Metastatic Liver Carcinoma in the Lung (tissue), 2 donors: ENCODE results near the gene TMEM132C.

DNA sequence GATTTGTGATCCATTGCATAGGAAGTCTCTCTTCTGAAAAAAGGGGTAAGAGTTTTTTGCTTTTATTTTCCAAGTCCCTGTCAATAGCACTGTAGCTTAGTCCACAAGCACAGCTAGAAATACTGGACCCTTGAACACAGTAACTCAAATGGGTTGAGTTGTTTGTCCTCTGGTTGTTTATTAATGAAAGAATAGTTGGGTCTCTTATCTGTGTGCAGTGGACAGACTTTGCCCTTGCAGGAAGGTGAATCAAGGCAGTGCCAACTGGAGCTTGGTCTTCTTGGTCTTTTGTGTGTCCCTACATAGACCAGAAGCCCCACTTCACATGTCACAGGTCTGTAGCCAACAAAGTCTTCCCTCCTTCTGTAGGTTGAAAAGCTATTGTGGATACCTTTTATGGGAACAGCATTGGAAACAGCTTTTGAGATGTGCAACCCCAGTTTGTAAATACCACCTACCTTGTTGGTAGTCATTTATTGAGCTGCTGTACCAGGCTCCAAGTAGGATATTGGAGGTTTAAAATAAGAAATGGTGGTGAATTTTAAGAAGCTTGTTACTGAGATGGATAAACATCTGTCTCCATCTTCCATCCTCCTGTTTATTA, 201.1 kb downstream of the TMEM132B start:
- PRO-cap, 2 experiments, result peak in 1 of 2 experiments; most common plus-strand start position 231 of the sequence (in 1); most common minus-strand start position 149 of the sequence (in 1)

DNA sequence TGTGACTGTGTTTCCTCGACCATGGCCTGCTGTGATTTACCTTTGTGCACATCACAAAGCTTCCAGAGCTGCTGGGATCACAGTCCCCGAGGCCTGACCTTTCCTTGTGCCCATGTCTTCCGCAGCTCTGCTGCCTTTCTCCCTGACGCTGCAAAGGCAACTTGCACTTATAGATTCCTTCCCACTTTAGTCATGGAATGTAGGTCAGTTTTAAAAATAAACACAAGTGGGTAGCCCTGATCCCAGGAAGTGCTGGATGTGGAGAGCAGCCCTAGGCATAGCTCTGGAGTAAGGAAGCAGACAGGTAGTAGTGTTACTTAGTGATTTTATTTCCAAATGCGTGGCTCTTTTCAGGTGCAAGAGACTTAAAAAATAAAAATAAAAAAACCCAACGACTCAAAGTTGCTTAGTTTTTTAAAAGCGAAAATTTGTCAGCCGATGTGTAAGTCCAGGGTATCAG, 704.8 kb downstream of the TMEM132B start:
- PRO-cap, 2 experiments, result no peak in any of the 2 experiments

DNA sequence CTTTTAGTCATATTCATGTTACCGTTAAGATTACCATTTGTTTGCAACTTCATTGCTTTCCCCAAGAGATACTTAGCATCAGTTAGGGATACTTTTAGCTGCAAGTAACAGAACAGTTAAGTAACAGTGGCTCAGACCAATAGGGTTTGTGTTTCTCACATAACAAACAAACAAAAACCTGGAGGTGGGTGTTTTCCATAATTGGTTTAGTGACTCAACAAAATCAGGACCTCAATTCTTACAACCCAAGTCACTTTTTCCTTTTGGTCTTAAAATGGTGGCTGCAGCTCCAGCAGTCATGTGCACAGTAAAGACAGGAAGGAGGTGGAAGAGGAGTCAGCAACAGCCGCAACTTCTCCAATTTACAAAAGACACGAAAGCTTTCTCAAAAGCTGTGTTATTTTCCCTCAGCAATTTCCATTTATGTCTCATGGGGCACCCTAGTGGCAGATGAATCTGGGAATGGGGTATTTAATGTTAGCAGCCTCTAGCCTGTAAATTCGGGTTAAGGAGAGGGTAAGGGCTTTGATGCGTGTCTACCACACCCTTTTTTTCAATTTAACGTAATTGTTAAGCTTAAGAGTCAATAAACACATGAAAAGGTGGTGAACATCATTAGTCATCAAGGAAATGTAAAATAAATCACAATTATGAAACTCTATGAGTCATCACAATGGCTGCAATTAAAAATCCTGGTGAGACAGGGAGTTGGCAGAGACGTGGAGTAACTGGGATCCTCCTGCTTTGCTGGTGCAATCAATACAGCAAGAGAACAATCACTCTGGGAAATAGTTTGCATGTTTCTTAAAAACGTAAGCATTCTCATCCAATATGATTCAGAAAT, 865.3 kb downstream of the TMEM132B start:
- PRO-cap, 2 experiments, result no peak in any of the 2 experiments

DNA sequence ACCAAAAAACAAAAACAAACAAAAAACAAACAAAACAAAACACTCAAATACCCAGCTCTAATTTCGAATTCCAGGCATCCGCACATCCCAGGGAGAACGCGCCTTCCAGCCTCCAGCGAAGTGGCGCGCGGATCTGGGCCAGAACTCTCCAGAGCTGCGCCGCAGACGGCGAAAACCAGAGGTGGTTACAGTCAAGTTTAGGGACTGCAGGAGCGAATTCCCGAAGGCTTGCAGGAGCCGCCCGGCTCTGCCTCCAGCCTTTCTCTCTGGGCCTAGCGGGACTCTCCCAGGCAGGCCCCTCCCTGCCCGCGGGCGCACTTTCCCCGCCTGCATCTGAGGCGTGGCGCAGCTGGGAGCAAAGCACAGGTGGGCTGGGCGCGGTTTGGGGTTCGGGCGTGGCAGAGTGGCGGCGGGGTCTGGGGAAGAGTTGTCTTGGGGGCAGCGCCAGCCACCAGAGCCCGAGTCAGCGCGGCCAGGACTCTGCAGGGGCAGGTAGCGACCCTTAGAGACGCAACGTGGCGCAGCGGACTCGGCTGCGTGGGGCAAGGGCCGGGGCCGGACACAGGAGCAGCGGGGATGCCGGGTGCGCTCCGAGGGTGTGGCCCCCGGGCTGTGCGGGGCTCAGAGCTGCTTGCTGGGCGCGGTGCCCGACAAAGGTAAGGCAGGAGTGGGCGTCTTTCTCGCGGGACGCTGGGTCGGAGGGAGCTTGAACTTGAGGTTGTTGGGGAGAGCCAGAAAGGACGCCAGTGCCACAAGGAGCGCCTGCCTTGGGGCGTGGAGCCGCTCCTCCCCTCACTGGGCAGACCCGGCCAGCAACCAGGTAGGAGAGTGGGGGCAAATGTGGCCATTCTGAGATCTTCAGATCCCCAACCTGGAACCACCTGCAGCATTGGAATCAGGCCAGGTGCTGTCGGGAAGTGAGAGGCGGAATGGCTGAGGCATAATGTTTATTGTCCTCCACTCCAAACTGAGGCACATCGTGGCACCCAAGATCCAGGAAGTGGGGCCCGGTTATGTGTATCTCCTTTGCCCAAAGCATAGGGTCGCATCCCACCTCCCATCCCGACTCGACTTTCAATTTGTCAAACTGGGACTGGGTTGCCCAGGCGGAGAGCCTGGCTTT, 1005.1 kb downstream of the TMEM132B start:
- PRO-cap, 2 experiments, result no peak in any of the 2 experiments

GRCh38 chr12:126907848-126908534, 1359.0 kb upstream of the TMEM132C start:
- PRO-cap, 2 experiments, result no peak in any of the 2 experiments

- PRO-cap, 2 experiments, result no peak in any of the 2 experiments
These were observed 1119.5 kb upstream of the TMEM132C start for GRCh38 chr12:127147384-127147960.

- PRO-cap, 2 experiments, result no peak in any of the 2 experiments
These were observed 323.3 kb upstream of the TMEM132C start for GRCh38 chr12:127943720-127944049.

DNA sequence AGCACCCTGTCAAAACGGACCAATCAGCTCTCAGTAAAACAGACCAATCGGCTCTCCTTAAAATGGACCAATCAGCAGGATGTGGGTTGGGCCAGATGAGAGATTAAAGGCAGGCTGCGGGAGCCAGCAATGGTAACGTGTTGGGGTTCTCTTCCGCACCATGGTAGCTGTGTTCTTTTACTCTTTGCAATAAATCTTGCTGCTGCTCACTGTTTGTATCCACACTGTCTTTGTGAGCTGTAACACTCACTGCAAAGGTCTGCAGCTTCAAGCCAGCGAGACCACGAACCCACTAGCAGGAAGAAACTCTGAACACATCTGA, 282.9 kb upstream of the TMEM132C start:
- PRO-cap, 2 experiments, result no peak in any of the 2 experiments

- PRO-cap, 2 experiments, result peak in 1 of 2 experiments; most common plus-strand start chr12:128267198 (in 1)
These were observed at the start of gene TMEM132C for GRCh38 chr12:128266669-128267487. TMEM132C (plus strand) TSS chr12:128267170.

GRCh38 chr12:128796369-128797096, 27.2 kb downstream of the SLC15A4 start:
- PRO-cap, 2 experiments, result no peak in any of the 2 experiments

DNA sequence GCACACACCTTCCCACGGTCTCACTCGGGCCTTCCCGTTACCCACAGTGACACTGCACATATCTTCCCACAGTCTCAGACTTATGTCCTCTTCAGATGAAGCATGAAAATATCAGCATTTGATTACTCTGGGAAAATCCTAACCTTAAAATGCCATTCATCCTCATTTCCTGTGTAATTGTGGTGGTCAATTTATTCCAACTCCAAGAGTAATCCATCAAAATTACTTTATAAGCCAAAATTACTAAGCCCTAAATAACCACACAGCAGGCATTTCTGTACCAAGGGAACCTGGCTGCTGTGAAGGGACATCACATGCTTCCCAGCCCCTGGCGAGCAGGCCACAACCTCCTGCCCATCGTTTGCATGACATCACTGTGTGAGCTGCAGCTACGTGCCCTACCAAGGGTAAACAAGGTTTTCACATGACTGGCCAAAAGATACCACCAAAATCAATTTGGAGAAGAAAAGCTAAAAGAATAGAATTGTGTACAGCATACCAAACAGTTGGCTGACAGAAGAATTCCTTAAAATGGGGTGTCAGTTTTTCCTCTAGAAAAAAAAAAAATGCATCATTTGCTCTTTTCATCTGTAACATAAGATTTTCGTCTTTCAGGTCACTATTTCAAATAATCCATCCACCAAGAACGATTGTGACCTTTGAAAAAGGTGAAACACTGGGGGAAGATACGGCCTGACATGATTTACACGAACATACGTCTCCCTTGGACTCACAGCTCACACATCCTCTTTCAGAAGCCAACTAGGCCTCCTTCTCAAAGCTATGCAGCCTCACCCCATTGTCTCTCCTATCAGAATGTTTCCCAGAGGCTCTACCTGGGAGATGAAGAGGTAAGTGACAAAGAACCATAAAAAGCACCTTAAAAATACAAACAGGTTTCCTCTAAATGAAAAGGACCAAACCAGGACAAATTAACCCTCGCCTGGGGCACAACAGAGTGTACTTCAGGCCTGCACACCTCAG, 5.9 kb downstream of the SLC15A4 start:
- PRO-cap, 2 experiments, result peak in 1 of 2 experiments; most common plus-strand start position 454 of the sequence (in 1); most common minus-strand start position 292 of the sequence (in 1)

- PRO-cap, 2 experiments, result no peak in any of the 2 experiments
These were observed 6.8 kb upstream of the SLC15A4 start for GRCh38 chr12:128830410-128831078.

DNA sequence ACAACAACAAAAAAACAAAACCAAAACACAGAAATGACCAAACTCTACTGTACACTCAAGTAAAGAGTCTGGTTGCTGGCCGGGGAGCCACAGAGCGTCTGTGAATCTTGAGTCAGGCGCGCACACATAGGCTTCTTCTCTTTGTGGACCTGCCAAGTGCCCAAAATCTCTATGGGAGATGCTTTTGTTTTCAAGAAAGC, 16.9 kb downstream of the GLT1D1 start:
- PRO-cap, 2 experiments, result no peak in any of the 2 experiments

DNA sequence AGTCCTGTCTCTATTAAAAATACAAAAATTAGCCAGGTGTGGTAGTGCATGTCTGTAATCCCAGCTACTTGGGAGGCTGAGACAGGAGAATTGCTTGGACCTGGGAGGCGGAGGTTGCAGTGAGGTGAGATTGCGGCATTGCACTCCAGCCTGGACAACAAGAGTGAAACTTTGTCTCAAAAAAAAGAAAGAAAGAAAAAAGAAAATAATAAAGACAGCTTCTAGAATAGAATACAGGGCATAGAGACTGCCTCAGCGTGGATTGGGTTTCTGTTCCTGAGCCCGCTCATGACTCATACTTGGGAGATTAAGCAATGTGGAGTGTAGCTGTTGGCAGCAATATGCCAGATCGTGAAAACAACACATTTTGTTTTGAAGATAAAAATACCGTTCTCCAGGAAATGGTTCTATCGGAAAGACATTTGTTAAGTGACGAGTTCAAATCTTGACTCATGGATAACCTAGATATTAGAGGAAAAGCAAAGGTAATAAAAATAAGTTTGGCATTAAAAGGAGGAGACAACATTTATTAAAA, 67.2 kb downstream of the GLT1D1 start:
- PRO-cap, 2 experiments, result no peak in any of the 2 experiments

GRCh38 chr12:128973920-128974803, 120.9 kb downstream of the GLT1D1 start:
- PRO-cap, 2 experiments, result no peak in any of the 2 experiments

- PRO-cap, 2 experiments, result no peak in any of the 2 experiments
These were observed 29.2 kb upstream of the FZD10 start for GRCh38 chr12:130132999-130133571.

- PRO-cap, 2 experiments, result no peak in any of the 2 experiments
These were observed 2.3 kb downstream of the PIWIL1 start for GRCh38 chr12:130339965-130340355.

DNA sequence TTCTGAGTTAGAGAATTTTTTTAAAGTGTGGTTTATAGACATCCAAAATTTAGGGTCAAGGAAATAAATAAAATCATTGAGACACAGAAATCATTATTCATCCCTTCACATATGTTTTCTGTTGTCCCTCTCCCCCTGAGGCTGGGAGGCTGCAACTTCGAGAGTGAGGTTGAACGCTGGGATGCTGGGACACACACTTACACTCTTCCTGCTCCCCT, 21.5 kb upstream of the ADGRD1 start:
- PRO-cap, 2 experiments, result no peak in any of the 2 experiments

- PRO-cap, 2 experiments, result no peak in any of the 2 experiments
These were observed 175.6 kb downstream of the ADGRD1 start for GRCh38 chr12:131129314-131129665.

DNA sequence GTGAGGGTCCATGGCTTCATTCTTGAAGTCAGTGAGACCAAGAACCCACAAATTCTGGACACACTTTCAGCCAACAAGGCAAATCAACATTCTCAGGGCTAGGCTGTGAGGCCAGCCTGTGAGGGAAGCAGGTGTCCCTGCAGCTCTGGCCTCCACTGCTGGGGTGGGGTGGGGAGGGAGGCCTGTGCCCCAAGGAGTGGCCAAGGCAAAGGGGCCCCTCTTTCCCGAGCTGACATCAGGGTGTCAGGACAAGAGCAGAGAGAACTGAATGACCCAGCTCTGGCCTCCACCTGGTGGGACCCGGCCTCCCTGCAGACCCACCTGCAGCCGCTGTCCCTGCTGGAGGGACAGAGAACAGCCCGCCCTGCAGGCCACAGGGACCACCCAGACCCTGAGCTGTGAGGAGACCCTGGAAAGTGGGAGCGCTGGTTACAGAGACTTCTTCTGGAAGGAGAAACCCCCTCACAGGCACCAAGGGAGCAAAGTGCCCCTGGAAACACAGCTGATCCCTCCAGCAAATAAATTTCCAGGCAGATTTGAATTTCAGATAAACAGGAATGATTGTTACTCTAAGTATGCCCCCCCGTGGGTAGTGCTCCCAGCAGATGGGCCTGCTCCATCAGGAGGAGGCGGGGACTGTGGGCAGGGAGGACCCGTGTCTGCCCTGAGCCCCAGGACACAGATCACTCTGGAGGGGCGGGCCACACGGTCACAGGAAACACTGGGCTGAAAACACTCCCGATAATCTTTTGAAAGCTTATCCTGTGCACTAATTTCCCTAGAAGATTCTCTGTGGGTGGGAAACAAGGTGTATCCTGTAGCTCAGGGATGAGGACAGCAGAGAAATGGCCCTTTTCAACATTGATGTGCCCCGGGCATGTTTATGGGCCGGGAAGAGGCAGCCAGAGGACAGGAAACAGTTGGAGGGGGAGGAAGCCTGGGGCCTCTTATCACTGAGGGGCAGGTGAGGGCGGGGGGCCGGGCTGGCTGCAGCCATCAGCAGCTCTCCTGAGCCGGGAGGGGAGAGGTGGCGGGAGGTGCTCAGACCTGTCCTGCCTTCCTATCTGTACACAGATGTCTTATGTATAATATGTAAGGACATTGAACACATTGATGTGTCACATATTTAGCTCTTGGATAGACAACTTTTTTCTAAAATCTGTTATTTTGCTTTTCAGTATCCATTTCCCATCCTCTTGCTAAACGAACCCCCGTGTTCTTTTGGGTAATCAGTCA, 276.0 kb downstream of the ADGRD1 start:
- PRO-cap, 2 experiments, result no peak in any of the 2 experiments